Fibroblast of villous mesenchyme (primary cell): Measurements from ENCODE around the gene CALHM4.

- CAGE, long polyA plus RNA: no peak
These were observed 92.2 kb downstream of the FYN start for GRCh38 chr6:111780753-111781705.

DNA sequence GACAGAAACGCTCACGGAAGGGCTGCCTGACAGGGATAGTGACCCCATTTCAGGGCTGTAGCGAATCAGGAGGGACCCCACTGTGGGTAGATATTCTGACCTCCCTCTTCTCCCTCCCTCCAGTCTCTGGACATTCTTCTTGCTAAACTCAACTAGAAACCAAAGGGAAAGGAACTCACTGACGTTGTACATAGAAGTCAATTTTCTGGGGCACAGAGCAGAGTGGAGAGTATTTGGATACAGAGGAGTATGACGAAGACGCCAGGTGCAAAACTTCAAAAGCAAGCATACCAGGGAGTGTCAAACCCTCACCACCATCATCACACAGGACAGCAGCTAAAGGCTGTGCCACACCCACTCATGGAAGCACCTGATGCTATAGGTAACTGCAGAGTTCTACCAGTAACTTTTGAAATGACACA, 64.8 kb downstream of the FYN start:
- CAGE, long polyA plus RNA: no peak

DNA sequence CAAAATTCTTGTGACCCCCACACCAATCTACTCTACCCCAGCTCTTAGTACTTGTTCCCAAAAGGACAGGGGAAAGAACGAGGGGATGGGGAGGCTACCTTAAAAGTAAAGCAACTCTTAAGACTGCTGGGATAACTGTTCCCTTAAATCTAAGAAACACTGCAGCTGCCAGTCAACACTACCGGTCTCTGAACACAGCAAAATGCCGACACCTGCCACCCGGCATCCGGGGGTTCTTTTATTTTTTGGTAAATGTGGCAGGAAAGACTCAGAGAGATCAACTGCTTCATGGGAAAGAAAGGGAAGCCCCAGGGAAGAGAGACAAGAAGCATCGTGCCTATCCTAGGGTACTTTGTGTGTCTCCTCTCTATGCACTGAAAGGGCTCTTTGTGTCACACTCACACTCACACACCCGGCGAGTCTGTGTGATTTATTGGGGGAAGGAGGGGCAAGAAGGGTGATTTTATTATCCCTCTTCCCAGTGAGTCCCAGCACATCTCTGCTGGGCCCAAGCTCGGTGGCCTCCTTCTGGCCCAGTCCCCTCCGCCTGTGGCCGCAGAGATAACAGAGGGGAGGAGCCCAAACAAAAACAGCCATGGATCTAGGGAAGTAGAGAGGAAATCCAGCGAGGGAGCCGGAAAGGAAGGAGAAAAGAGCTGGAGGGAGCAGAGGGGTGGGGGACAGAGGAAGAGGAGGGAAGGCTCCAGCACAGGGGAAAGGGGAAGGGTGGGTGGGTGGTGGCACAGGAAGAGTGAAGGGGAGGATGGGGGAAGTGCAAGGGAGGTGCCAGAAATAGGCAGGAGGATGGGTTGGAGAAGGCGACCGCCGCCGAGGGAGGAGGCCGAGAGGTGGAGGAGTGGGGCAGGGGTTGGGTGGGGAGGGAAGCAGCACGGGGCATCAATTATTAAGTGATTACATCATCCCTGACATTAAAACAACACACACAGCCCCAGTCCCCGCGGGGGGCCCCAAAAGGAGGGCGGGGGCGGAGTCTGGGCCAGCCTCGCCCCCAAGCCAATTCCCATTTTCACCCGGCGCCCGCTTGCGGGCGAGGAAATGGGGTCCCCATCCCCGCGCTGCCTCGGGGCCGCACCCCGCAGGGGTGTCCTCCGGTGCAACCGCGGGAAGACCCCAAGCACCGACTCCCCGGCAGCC, 1.2 kb downstream of the FYN start:
- CAGE, long polyA plus RNA: no peak

GRCh38 chr6:111997644-111998240, 56.2 kb upstream of the CCN6 start:
- CAGE, long polyA plus RNA: no peak

- CAGE, long polyA plus RNA: no peak
These were observed 16.0 kb upstream of the CCN6 start for GRCh38 chr6:112037760-112038366.

- CAGE, long polyA plus RNA: no peak
These were observed 10.6 kb upstream of the CCN6 start for GRCh38 chr6:112043069-112044028.

GRCh38 chr6:112149712-112150355, 62.4 kb downstream of the FAM229B start:
- CAGE, long polyA plus RNA: no peak

- CAGE, long polyA plus RNA: no peak
These were observed 342.4 kb downstream of the RFPL4B start for GRCh38 chr6:112689419-112689970.

GRCh38 chr6:113649181-113649638, 207.9 kb upstream of the MARCKS start:
- CAGE, long polyA plus RNA: no peak

DNA sequence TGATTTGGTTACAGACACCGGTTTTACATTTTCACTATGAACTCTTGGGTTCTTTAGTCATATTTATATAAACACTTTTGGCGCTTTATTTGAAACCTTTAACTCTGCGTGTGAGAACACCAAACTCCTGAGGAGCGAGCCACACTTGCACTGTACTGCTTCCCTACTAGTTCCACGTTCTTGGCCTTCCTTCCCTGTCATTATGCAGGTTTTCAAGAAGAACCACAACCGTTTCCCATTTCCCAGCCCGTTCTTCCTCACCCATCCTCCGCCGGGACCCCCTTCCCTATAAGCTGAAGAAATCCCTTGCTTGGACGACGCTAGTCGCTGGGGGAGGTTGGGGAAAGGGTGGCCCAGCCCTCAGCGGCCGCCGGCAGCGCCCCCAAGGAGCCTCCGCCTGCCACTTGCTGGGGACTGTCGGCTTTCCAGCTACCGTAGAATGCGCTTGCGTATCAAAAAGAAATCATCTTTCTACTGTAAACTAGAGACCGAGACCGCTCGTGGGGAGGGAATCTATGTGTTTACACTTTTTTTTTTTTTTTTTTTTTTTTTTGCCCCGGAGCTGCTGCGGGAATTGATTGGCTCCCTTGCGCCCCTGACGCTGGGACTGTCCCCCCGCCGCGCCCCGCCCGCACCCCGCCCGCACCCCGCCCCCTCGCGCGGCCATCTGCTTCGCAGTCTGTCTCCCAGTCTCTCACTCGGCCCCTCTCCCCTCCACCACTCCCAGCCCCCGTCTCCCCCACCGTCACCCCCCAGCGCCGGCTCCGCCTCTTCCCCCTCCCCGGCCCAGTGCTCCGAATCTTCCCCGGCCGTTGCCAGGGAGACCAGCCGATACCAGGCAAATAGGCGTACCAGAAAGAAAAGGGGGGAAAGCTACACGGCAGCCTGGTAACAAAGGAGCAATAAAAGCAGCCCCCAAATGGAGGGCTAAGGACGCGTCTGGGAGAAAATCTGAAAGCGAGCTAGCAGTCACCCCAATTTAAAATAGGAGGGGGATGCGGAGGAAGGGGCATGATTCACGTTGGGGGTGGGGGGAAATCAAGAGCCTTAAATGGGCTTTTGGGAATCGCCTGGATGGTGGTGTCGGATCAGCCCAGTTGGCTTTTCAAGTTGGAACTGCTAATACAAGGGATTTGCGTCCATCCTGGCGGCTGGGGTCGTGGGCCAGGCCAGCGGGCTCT, 2.3 kb upstream of the MARCKS start:
- CAGE, long polyA plus RNA: no peak

DNA sequence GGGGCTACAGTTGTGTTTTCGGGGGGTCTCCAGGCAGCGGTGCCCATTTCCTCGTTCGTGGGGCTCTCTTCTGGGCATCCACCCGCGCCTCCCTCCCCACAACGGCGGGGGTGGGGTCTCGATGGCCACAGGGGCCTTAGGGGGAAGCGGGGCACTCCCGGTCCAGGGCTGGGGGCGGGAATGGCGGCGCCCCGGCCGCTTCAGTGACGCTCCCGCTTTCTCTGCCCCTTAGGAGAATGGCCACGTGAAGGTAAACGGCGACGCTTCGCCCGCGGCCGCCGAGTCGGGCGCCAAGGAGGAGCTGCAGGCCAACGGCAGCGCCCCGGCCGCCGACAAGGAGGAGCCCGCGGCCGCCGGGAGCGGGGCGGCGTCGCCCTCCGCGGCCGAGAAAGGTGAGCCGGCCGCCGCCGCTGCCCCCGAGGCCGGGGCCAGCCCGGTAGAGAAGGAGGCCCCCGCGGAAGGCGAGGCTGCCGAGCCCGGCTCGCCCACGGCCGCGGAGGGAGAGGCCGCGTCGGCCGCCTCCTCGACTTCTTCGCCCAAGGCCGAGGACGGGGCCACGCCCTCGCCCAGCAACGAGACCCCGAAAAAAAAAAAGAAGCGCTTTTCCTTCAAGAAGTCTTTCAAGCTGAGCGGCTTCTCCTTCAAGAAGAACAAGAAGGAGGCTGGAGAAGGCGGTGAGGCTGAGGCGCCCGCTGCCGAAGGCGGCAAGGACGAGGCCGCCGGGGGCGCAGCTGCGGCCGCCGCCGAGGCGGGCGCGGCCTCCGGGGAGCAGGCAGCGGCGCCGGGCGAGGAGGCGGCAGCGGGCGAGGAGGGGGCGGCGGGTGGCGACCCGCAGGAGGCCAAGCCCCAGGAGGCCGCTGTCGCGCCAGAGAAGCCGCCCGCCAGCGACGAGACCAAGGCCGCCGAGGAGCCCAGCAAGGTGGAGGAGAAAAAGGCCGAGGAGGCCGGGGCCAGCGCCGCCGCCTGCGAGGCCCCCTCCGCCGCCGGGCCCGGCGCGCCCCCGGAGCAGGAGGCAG, 2.6 kb downstream of the MARCKS start:
- CAGE, long polyA plus RNA: no peak

DNA sequence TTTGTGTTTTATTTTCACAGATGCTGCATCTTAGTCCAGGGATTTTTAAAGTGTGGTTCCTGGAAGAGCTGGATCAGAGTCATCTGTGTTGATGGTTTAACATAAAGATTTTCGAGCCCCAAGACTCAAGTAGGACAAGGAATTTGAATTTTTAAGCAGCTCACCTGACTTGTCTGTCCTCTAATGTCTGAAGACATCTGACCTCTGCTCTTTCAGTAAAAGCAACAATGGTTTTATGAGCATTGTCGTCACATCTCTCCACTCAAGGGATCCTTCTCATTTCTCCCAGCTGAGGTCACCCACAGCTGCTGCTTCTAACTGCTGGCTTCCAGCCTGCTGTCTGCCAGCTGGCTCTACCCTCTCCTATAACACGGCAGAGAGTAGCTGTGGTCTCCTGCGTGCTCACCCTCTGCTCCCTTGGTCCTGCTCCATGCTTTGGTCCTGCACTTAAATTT, 24.7 kb upstream of the HDAC2 start:
- CAGE, long polyA plus RNA: no peak

- CAGE, long polyA plus RNA: no peak
These were observed 114.2 kb downstream of the HS3ST5 start for GRCh38 chr6:114228757-114228956.

DNA sequence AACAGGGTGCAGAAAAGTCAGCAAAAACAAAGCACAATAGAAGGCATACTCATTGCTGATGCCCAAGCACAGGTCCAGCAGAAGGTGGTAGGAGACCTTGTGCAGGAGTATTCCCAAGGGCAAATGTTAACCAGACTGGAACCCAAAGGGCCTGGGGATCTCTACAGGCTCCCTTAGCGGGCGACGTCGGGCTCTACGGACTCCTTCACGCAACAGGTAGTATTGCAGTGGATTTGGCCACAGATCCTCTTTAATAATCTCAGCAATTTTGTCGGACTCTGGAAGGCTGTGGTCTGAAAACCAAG, 1.4 kb downstream of the TSPYL1 start:
- CAGE, long polyA plus RNA: no peak

DNA sequence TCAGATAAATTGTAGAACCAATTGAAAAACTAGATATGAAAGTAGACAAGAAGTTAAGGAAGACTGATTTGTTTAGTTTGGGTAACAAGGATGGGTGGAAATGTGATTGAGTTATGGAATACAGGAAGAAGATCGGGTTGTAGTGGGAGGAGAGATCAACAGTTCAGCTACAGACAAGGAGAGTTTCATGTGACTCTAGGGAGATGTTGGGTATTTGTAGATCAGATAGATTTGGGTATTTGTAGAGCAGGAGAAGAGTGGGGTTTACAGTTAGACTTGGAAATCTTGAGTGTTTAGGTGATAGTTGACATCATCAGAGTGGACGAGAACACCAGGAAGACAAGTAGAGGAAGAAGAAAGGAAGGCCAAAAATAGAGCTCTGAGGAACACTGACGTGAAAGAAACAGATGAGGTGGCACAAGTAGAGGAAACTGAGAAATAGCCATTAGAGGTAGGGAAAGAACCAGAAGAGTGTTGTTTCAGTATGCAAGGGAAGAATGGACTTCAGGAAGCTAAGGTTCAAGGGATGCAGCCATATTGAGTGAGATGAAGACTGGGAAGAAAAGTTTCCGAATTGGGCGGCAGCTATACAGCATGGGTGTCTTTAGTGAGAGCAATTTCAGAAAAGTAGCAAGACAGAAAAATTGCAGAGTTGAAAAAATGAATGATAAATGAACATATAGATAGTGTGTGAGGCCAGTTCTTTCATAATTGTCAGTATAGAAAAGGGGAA, 12.3 kb upstream of the TSPYL1 start:
- CAGE, long polyA plus RNA: no peak

DNA sequence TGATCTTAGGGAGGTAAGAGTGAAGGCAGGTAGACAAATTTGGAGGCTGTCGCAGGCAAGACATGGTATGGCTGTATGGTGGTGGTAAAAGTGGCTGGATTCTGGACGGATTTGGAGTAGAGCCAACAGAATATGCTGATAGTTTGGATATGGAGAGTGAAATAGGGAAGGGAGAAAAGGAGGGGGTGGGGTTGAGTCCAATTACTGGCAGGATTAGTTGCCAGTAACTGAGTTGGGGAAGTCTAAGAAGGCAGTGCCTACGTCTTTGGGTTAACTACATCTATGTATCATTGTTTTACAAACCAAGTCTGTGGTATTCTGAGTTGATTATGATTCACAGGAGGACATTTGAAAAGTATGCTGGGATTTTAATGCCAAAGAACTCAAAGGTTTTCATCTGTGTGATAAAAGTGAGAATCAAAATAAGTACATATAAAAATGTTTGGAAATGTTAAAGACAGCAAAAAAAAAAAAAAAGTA, 14.6 kb downstream of the DSE start:
- CAGE, long polyA plus RNA: no peak

DNA sequence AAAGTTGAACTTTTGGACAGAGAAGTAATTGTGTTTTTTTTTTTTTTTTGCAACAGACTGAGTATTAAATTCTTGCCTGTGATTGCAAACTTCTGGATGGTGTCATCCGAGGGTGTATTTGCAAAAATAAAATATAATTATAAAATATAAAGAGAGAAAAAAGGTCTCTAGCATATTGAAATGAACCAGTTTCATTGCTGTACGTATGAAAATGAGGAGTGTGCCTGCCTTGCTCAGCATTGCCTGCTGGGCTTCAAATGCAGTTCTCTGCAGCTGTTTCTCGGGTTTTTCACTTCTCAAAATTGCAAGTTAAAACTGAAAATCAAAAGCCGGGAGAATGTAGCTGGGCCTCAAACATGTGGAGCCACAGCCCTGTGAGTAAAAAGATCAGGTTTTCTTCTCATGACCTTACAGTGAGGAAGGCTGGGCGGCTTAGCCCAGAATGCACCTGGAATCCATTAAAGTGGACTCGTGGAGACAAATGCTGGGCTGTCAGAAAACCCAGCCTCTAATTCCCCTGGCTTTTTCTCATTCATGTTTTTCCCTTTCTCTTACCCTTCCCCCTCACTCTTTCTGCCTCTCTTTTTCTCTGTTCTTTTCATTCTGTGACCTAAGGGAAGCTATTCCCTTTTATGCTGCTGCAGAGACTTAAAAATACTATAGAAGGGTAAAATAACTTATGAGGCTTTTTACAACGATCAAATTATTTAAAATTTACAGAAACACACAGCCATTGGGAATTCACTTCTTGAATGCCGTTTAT, 34.4 kb downstream of the DSE start:
- CAGE, long polyA plus RNA: no peak

DNA sequence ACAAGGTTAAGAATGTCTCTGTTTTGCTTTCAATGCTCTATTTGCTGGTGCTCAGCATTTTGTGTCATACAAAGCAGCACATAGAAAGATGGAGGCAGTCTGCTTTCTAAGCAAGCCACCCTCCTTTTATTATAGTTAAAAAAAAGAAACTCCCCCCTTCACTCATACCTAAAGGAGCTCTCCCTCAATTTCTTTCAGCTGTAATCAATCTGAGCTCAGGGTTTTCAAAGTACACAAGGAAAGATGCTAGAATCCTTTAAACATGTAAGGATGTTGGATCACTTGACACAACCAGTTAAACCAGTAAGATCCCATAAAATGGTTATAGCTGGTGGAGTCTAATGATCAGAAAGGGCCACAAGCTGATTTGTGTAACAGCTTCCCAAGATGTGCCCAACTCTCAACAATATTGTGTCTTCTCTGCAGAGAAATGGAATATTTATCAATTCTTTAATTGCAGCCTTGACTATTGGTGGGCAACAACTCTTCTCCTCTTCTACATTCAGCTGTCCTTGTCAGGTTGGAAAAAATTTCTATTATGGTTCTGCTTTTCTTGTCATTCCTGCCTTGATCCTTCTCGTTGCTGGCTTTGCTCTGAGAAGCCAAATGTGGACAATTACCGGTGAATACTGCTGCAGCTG, at the start of gene CALHM4:
TSS of gene CALHM4 (plus strand) at position 345 of the 641 bp plus-strand sequence.
- CAGE, long polyA plus RNA: no peak

GRCh38 chr6:116564891-116565283, 6.4 kb upstream of the RWDD1 start:
- CAGE, long polyA plus RNA: no peak

DNA sequence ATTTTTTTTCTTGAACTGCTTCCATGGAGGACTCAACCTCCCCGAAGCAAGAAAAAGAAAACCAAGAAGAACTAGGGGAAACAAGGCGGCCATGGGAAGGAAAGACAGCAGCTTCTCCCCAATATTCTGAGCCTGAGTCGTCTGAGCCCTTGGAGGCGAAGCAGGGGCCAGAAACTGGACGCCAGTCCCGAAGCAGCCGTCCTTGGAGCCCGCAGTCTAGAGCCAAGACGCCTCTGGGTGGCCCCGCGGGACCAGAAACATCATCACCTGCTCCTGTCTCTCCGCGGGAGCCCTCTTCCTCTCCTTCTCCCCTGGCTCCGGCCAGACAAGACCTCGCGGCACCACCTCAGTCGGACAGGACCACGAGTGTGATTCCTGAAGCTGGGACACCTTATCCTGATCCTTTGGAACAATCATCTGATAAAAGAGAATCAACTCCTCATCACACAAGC, 348 bp downstream of the RSPH4A start:
- CAGE, long polyA plus RNA: no peak